Subcutaneous adipose tissue (tissue), 3 donors: Measurements from ENCODE around the genes PDS5A and RBM47.

DNA sequence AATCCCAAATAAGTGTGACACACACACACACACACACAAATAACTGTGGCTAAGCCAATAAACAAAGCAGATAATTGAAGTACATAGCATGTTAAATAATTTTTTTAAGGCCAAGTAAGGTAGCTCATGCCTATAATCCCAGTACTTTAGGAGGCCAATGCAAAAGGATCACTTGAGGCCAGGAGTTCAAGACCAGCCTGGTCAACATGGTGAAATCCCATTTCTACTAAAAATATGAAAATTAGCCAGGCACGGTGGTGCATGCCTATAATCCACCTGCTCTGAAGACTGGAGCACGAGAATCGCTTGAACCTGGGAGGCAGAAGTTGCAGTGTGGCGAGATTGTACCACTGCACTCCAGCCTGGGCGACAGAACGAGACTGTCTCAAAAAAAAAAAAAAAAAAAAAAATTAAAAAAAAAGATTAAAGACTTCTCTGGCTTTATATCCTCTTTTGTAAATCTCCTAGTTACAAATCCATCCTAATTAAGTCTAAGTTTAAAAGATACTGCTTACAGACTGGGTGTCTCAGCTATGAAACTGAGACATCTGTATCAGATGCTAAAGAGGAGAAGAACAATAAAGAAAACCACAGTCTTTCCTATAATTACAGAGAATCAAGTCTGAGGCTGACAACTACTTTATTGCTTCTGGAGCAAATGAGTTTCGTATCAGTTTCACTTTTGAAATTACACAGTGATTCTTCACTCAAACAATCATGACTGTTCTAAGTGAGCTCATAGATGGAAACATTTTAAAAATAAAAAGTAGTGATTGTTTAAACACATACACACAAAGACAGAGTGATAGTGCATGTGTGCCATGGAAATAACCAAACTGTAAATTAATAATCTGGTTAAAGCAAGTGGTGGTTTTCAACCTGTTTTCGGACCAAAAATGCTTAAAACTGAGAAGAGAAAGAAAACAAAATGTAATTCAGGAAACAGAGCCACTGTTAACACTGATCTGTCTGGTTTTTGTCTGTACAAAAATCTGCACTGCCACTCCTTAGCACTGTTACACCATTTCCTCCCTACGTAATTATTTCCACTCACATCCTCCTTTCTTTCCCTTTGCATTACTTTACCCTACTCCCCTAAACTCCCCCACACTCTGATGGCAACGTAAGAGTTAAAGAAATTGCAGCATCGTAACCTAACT lies 12.8 kb downstream of the RFC1 start:
- PRO-cap, result unidirectional peak, minus-strand start at position 1,030 of the sequence
- RAMPAGE, long total RNA, 3 experiments, result no peak in any of the 3 experiments

DNA sequence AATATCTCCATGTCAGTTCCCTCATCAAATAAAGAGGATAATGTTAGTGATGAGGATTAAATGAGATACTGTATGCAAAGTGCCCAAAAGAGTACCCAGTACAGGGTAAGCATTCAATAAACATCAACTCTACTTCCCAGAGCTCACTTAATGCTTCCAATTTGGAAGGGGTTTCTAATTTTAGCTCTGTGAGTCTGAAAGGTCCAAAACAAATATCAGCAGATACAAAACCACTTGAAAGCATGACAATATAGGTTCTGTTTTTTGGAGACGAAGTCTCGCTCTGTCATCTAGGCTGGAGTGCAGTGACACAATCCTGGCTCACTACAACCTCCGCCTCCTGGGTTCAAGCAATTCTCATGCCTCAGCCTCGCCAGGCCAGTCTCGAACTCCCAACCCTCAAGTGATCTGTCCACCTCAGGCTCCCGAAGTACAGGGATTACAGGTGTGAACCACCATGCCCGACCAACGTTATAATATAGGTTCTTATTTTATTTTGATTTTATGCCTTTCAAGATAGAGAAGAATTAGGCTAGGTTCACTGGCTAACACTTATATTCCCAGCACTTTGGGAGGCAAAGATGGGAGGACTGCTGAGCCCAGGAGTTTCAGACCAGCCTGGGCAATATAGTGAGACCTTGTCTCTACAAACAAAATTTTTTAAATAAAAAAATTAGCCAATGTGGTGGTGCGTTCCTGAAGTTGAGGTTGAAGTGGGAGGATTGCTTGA lies 19.9 kb downstream of the UGDH start:
- PRO-cap, result no peak
- RAMPAGE, long total RNA, 3 experiments, result no peak in any of the 3 experiments

GRCh38 chr4:39532447-39533221 lies 5.4 kb upstream of the UGDH start:
- PRO-cap, result no peak
- RAMPAGE, long total RNA, 3 experiments, result no peak in any of the 3 experiments

GRCh38 chr4:39613070-39613740 lies 25.5 kb downstream of the SMIM14 start:
- PRO-cap, result no peak
- RAMPAGE, long total RNA, 3 experiments, result no peak in any of the 3 experiments

DNA sequence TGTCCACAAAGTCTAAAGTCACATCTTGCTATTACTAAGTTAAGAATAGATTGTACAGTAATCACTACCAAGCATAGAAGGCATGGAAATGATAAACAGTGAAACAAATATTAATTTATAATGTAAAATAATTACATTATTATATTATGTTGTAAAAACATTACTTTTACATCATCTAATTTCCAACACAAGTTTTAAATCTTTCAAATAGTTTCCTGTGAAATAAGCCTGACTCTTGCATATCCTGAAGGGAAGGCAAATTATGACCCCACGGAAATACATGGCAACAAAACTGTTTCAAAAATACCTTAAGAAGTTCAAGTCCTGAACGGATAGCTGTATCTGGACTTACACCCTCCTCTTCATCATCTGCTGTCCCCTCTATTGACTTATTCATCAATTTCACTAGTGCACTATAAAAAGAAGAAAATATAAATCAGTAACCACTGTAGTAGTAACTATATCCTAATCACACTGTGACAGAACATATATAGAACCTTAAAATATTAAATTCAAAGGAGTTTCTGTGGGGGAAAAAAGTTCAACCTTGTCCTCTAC lies 98.2 kb downstream of the PDS5A start:
- PRO-cap, result no peak
- RAMPAGE, long total RNA, 3 experiments, result no peak in any of the 3 experiments

GRCh38 chr4:39977796-39978558 lies at the start of gene PDS5A:
TSS of gene PDS5A (minus strand) at chr4:39977911.
- PRO-cap, result bidirectional peak, plus-strand start at chr4:39978075, minus-strand start at chr4:39977863
- RAMPAGE, long total RNA, 3 experiments, result no peak in any of the 3 experiments

DNA sequence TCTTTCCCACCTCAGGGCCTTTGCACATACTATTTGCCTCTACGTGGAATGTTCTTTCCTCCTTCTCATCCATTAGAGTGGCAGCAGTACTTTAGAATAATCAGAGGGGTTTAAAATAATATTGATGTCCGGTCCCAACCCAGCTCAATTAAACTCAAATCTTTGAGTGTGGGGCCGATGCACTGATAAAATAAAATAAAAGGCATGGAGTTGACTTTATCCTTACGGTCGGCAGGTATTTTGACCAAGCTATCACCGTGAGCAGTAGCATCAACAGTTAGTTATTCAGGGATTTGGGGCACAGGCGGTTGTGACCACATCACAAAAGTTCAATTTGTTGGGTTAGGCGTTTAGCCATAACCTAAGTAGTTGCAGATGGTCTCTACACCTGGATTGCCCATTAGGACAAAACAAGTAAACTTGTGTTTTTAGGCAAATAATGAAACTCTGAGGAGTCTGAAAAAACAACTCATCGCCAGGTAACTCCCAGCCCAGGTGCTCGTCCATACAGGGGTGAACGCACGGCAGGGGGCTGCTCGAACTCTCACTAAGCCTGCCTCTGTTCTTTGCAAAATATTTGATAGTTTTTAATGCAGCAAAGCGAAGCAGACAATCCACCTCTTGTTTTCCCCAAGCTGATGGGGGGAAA lies 720 bp upstream of the RHOH start:
- PRO-cap, result no peak
- RAMPAGE, long total RNA, 3 experiments, result no peak in any of the 3 experiments

DNA sequence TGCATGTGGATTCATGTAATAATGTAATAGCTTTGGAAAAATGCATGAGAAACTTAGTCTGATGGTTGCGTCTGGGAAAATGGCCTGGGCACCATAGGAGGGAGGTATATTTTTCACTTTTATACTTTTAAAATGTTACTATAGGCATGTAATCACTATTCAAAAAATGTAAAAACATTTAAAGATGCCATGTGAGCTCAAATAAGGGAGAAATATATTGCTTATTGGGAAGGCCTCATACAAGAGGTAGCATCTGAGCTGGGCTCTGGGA lies 22.6 kb downstream of the RHOH start:
- PRO-cap, result no peak
- RAMPAGE, long total RNA, 3 experiments, result no peak in any of the 3 experiments

DNA sequence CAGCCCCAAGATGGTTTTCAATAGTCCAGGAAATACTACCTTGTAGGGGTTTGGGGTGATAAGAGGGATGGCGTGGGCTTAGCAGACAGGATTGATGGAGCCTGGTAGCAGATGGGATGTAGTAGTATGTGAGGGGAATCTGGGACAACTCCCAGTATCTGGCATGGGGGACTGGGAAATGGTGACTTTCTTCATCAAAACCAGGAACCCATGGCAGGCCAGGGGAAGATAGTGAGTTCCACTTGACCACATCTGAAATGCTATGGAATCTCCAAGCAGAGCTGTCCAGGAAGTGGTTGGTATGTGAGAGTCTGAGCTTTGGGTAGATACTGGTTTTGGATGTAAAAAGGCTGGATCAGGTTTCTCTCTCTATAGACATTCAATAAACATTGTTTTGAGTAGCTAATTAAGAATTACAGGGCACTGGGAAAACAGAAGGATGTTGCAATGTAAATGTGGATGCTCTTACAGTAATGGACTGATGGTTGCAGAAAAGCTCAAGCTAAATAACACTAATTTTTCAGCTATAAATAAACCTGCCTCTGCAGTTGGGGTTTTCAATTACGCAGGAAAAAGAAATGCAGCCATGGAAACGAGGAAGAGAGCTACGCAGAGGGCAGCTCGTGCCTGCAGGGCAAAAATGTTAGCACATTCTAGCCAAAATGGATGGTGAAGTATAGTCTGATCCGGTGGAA lies 13.5 kb upstream of the CHRNA9 start:
- PRO-cap, result no peak
- RAMPAGE, long total RNA, 3 experiments, result no peak in any of the 3 experiments

GRCh38 chr4:40349723-40350302 lies 14.7 kb downstream of the CHRNA9 start:
- PRO-cap, result no peak
- RAMPAGE, long total RNA, 3 experiments, result no peak in any of the 3 experiments

GRCh38 chr4:40394155-40394576 lies 59.0 kb downstream of the CHRNA9 start:
- PRO-cap, result no peak
- RAMPAGE, long total RNA, 3 experiments, result no peak in any of the 3 experiments

GRCh38 chr4:40449732-40450495 lies 114.8 kb downstream of the CHRNA9 start:
- PRO-cap, result no peak
- RAMPAGE, long total RNA, 3 experiments, result no peak in any of the 3 experiments

- PRO-cap, result no peak
- RAMPAGE, long total RNA, 3 experiments, result no peak in any of the 3 experiments
Measured at GRCh38 chr4:40471718-40472220, 136.6 kb downstream of the CHRNA9 start.

DNA sequence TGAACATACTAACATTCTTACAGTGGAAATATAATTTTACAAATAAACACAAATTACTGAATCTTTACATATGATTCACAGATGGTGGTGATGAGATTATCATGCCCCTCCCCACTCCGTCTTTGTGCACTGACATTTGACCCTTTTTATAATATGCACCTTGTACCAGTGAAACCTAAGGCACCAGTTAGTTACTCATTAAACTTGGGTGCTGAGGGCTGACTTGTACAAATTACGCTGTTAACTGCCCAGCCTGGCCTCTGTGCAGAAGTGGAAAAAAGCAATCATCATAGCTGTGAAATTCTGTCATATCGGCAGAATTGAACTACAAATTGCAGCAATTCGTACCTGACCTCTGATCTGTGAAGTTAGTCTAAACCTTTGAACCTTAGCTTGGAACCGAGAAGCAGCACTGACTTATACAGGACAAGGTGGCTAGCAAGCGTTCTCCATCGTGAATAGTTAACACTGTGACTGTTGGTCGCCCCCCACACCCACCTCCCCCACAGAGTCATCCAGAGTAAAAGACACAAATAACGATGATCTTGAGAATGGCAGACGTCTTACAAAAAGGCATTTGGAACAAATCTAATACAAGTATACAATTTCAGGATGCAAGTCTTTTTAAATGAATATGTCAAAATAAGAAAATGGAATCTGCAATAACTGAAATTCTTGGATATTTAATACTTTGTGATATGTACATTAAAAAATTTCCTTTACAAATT lies 138.9 kb downstream of the CHRNA9 start:
- PRO-cap, result no peak
- RAMPAGE, long total RNA, 3 experiments, result no peak in any of the 3 experiments

GRCh38 chr4:40502185-40502716 lies 127.4 kb downstream of the RBM47 start:
- PRO-cap, result no peak
- RAMPAGE, long total RNA, 3 experiments, result no peak in any of the 3 experiments

GRCh38 chr4:40510942-40511552 lies 118.6 kb downstream of the RBM47 start:
- PRO-cap, result no peak
- RAMPAGE, long total RNA, 3 experiments, result no peak in any of the 3 experiments

- PRO-cap, result no peak
- RAMPAGE, long total RNA, 3 experiments, result no peak in any of the 3 experiments
Measured at GRCh38 chr4:40573924-40574351, 55.7 kb downstream of the RBM47 start.

- PRO-cap, result no peak
- RAMPAGE, long total RNA, 3 experiments, result no peak in any of the 3 experiments
Measured at GRCh38 chr4:40625732-40626908, 3.5 kb downstream of the RBM47 start.

- PRO-cap, result bidirectional peak, plus-strand start at chr4:40629923, minus-strand start at chr4:40629828
- RAMPAGE, long total RNA, 3 experiments, result start-site peak on the minus strand in 3 of 3 experiments, at chr4:40629770-40629866 at its widest, 154 to 606 reads per replicate
Measured at GRCh38 chr4:40629227-40630378, at the start of gene RBM47. TSS of gene RBM47 (minus strand) at chr4:40629864.

DNA sequence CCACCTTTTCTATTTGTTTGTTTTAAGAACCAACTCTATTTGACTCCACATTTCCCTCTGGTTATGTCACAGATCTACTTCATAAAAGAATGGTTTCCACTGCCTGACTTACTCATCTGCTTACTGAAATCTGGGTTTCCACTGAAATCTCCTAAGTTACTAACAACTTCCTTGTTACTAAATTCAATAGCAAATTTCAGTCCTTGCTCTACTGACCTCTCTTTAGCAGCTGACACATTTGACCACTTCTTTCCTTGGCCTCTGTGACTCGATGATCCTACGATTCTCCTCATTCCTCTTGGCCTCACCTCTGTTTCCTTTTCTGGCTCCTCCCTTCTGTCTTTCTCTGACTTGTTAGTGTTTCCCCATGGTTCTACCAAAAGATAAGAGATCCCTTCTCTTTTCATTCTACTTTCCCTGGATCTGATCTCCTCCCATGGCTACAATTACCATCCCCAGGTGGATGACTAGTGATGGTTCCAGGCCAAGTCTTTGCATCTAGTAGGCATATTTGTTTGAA lies 27.8 kb upstream of the NSUN7 start:
- PRO-cap, result no peak
- RAMPAGE, long total RNA, 3 experiments, result no peak in any of the 3 experiments